Metastatic Liver Carcinoma in the Lung (tissue), 2 donors: ENCODE results near the gene ODC1.

- PRO-cap, 2 experiments = no peak in any of the 2 experiments
Measured at GRCh38 chr2:10007348-10007809, 36.0 kb upstream of the KLF11 start.

GRCh38 chr2:10009373-10009806 is 34.0 kb upstream of the KLF11 start:
- PRO-cap, 2 experiments = no peak in any of the 2 experiments

DNA sequence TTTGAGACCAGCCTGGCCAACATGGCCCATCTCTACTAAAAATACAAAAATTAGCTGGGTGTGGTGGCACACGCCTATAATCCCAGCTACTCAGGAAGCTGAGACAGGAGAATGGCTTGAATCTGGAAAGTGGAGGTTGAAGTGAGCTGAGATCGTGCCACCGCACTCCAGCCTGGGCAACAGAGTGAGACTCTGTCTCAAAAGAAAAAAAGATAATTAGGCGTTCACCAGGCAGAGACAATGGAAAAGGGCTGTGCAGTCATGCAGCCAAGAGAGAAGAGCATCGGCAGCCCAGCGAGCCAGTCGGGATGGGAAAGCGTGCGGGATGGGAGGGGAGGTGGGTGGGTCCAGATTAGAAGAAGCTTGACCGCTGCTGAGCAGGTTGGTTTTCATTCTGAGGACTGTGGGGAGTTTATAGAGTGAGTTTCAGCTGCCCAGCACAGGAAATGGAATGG is 14.9 kb upstream of the CYS1 start:
- PRO-cap, 2 experiments = no peak in any of the 2 experiments

DNA sequence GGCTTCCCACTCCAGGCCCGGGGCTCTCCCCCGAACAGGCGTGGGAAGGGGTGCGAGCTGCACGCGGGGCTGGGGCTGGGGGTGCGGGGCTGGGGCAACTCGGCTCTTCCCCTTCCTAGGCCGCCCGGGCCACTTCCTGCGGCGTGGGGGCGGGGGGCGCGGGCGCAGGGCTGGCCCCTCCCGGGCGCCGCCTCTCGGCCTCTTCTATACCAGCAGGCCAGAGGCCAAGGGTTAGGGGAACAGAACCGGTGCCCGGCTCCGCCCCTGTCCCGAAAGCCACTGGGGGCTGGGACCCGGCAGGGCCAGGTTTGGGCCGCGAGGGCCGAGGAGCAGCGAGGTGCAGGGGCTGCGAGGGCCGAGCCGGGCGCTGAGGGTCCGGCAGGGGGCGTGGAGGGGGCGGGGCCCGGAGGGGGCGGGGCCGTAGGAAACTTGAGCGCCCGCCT is 306 bp upstream of the HPCAL1 start:
- PRO-cap, 2 experiments = peak in 2 of 2 experiments; most common plus-strand start position 212 of the sequence (in 1); most common minus-strand start position 135 of the sequence (in 2)

GRCh38 chr2:10303694-10304452 is 1.2 kb downstream of the HPCAL1 start:
- PRO-cap, 2 experiments = peak in 1 of 2 experiments; most common plus-strand start chr2:10304089 (in 1); most common minus-strand start chr2:10304078 (in 1)

DNA sequence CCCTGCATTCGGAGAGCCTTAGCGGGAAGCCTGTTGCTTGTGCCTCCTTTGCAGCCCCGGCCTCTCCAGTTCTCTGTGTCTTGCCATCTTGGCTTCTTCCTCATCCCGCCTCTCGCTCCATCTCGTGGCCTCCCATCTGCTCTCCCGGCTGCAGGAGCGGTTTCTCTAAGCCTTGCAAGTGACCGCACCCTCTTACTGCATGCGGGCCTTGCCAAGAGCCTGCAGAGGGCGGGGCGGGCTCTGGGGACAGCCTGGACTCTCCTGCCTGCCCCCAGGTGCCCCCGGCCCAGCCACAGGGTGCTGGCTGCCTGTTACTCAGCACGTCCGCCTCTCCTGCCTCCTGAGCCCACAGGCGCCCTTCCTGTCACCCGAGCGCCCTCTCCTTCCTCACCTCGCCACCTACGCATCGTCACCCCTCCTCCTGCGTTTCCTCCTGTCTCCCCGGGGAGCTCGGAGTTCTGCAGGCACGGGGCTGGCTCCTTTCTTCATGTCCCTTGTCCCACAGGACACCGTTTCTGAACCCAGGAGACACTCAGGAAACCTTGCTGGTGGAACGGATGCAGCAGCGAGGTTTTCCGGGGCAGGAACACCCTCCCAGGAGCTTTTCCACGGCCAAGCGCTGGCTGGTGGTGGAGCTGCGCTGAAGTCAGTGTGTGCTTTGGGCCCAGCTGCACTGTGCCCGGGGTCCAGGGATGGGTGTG is 28.4 kb downstream of the HPCAL1 start:
- PRO-cap, 2 experiments = peak in 1 of 2 experiments; most common plus-strand start position 436 of the sequence (in 1); most common minus-strand start position 138 of the sequence (in 1)

- PRO-cap, 2 experiments = peak in 2 of 2 experiments; most common plus-strand start chr2:10448785 (in 2); most common minus-strand start chr2:10448327 (in 2)
Measured at GRCh38 chr2:10447847-10448964, at the start of gene ODC1. TSS of gene ODC1 (minus strand) at chr2:10448327.

- PRO-cap, 2 experiments = no peak in any of the 2 experiments
Measured at GRCh38 chr2:10544170-10544551, 96.0 kb upstream of the ODC1 start.

DNA sequence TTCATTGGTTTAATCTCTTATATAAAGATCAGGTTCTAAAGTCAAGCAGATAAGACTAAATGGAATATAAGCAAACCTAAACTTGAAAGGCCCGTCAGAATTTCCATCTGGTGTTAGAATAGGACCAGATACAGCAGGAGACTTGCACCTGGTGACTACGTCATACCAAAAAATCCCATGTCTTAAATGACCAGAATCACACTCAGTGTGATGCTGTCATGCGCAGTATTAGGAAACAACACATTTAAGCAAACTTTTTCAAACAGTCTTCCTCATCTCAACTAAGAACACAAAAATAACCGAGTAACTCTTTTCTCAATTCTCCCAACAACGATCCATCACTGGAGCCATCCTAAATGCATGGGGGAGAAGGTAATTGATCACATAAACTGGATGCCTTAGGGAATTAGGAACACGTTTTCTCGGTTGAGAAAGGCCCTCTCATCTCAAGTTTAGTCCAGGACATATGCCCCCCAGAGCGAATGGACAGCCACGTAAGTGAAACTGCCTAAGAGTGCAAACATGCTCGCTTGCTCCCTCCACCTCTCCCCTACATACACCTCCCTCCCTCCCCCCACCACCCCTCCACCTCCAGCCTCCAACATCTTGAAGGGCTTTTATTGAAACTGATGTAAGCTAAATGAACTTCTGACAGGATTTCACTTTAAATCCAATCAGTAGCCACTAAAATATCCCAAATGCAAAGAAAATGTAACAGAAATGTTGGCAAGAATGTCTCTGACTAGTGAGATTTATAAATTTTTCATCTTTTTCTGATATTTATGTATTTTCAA is 61.0 kb downstream of the NOL10 start:
- PRO-cap, 2 experiments = no peak in any of the 2 experiments

- PRO-cap, 2 experiments = no peak in any of the 2 experiments
Measured at GRCh38 chr2:10783757-10784375, 28.7 kb downstream of the PDIA6 start.

GRCh38 chr2:11024268-11024539 is 108.7 kb upstream of the C2orf50 start:
- PRO-cap, 2 experiments = no peak in any of the 2 experiments

- PRO-cap, 2 experiments = no peak in any of the 2 experiments
Measured at GRCh38 chr2:11207457-11208043, 52.3 kb downstream of the SLC66A3 start.

- PRO-cap, 2 experiments = no peak in any of the 2 experiments
Measured at GRCh38 chr2:11307663-11308021, 36.8 kb downstream of the ROCK2 start.

DNA sequence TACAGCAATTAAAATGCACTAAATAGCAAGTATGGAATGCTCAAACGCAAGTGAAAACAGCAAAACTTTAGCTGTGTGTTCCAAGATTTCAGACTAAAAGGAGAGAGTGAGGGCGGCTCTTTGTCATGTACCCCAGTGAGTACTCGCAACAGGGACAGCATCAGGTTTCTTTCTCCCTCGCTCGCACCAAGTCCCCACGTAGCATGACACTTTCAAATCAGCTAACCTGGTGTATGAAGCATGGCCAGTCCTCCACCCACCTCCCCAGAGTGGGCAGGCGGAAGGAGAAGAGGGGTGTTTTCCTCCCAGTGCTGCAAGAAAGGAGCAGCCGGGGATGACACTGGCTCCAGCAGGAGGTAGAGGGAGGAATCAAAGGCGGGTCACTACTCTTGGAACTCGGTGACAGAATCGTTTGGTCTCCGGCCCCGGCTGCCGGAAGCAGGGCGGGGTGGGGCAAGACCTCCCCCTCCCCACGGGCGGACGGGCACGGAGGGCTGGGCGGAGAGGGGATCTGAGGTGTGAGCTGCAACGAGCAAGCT is 930 bp downstream of the ROCK2 start:
- PRO-cap, 2 experiments = peak in 2 of 2 experiments; most common plus-strand start position 487 of the sequence (in 1); most common minus-strand start position 205 of the sequence (in 1)

GRCh38 chr2:11370520-11371103 is 26.2 kb upstream of the ROCK2 start:
- PRO-cap, 2 experiments = no peak in any of the 2 experiments

DNA sequence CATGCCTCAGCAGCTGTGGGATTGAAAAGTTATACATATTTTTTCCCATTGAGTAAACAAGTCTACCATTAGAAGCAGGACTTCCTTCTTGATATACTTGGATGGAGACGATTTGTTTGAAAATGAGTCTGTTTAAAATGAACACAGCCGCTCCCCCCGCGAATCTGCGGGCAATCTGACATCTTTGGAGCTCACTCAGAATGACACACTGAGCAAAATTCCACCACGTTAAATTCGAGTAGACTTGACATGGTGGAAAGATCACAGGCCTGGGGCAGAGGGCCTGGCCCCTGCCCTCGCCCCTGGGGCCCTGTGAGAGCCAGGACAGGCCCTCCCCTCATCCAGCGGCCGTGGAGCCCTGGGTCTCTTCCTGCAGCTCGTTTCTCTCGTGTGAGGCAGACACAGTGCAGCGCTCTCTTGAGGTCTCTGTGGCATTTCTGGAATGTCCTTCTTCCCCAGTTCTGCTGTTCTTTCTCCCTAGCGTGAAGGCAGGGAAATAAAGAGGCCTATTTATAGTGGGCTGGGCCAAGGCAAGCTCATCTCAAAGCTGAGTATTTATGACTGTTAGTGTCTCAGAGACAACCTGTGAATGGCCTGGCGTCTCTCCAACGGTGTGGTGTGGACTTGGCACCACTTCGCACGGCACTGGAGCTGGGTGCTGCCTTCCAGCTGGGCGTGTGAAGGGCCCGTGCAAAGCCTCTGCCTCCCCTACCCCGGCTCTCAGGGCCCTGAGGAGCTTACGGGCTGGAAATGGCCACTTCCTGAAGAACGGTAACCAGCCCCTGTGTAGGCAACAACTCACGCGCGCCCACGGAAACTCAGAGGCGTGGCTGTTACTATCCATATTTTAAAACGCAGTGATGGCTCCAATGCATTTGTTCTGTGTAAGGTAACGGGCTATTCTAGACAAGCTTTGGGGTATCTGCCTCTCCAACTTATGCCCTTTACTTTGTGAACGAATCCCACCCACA is 30.1 kb upstream of the ROCK2 start:
- PRO-cap, 2 experiments = peak in 1 of 2 experiments; most common plus-strand start position 380 of the sequence (in 1); most common minus-strand start position 392 of the sequence (in 1)

- PRO-cap, 2 experiments = no peak in any of the 2 experiments
Measured at GRCh38 chr2:11375863-11376230, 31.4 kb upstream of the ROCK2 start.

- PRO-cap, 2 experiments = no peak in any of the 2 experiments
Measured at GRCh38 chr2:11395267-11395801, 50.9 kb upstream of the ROCK2 start.

DNA sequence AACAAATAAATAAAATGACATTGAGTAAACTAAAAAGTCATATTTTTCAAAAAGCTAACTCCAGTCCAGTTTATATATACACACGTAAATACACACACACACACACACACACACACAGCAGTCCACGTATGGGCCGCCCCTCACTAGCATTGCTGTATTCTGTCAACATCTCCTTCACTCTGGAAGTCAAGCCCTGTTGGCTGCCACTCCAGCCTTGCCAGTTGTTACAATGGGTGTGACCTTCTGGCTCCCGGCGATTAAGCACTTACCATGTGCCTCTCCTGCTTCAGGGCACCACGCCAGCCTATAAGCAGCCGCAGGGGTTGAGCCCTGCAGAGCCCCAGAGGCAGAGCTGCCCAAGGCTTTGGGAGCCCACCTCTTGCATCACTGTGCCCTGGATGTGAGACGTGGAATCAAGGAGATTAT is 54.2 kb upstream of the ROCK2 start:
- PRO-cap, 2 experiments = no peak in any of the 2 experiments

- PRO-cap, 2 experiments = no peak in any of the 2 experiments
Measured at GRCh38 chr2:11482513-11483584, 16.9 kb upstream of the E2F6 start.